H4 (cell line): ENCODE data around the gene SYNJ2.

GRCh38 chr6:157434552-157435063 lies 53.6 kb downstream of the ZDHHC14 start:
- RAMPAGE, long total RNA = no peak

DNA sequence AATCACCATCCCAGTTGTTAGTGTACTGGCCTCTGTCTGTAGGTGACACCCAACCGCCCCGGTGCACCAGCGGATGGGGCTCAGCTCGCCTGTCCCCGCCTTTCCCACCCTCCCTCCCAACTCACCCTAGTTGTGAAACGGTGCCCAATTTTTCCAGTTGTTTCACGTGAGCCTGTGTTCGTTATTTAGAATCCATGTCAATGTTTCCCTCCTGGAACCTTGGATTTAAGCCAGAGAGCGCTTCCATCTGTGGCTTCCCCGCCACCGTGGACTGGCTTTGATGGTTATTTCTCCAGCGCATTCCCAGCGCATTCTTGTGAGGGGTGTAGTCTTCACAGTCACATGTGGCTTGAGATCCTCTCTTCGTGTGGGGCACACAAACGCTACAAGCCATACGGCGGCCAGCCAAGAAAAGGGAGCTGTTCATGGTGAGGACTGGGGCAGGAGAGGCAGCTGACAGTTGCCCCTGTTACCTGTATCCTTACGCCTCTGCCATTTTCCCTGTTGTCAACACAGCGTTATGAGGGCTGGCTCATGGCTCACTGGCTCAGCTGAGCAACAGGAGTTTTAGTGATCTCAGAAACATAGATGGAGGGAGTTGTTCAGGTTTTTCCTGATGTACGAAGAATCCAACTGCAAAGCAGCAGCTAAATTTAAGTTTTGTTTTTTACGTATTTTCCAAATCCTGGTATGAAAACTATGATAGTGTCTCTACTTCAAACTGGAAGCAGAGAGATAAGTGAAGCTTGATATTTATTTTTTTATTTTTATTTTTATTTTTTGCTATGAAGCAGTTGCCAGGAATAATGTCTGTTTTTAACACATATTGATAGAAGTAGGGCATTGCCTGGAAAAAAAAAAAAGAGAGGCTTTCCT lies 137.8 kb downstream of the ZDHHC14 start:
- RAMPAGE, long total RNA = no peak

DNA sequence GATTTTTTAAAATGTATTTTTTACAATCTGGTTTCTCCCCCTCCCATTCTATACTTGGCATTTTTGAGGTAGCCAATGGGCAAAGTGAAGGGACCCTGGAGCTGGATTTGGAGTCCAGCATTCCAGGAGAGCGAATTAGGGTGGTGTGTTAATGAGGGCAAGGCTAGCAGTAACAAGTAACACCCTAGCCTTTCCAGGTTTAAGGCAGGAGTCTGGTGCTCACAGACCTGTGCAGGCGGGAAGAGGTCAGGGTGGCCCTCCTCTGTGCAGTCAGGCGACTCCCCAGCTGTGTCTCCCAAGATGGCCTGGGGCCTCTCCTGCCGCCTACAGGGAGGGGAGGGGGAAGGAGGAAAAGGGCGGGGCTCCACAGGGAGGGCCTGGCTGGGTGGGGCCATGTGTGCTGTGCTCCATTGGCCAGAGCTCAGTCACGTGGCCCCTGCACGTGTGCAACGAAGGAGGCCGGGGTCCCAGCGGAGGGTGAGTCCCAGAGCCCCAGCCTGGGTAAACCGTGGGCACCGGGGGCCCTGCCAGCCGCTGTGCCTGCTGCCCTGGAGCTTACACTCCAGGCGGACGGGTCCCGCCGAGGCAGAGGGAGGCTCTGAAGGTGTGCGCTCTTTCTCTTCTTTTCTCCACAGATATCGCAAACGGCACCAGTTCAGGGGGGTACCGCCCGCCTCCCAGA lies 211.5 kb downstream of the ZDHHC14 start:
- RAMPAGE, long total RNA = no peak

DNA sequence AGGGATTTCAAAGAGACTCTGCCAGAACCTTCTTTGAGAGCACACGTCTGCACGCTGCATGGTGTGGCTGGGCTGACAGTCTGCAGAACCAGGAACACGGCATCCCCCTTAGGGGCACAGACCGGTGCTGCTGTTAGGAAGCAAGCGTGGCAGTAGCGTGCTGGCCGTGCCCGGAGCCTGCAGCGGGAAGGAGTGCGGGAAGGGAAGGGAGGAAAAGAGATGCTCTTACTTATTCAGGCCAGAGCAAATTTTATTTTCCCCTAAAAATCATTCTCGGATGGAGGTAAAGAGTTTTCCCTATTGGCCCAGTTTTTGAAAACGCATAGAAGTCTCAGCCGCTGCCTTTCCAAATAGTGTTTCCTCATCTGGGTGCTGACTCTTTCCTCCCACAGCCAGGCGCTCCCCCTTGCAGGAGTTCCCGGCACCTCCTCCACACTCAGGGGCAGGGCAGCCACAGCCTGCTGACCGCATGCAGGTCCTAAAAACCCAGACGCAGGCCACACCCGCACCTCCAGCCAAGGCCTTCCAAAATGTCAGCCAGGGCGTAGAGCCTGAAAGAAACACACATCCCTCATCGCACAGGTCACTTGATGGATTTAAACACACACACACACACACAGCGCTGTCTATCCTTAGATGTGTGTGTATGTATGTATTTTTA lies 187.3 kb upstream of the SNX9 start:
- RAMPAGE, long total RNA = no peak

DNA sequence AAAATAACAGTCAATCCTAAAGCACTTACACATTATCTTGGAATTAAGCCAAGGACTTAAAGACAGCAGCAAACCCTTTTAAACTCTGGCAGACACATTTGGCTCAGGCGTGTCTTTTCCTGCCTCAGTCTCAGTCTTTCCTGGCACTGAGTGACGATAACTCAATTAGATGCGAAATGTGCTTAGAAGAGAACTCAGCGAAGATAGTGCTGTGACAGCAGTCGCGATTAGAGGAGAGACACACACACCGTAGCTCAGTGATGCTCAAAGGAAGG lies 103.7 kb upstream of the SNX9 start:
- RAMPAGE, long total RNA = no peak

- RAMPAGE, long total RNA = no peak
These were observed 66.2 kb upstream of the SNX9 start for GRCh38 chr6:157756648-157757382.

DNA sequence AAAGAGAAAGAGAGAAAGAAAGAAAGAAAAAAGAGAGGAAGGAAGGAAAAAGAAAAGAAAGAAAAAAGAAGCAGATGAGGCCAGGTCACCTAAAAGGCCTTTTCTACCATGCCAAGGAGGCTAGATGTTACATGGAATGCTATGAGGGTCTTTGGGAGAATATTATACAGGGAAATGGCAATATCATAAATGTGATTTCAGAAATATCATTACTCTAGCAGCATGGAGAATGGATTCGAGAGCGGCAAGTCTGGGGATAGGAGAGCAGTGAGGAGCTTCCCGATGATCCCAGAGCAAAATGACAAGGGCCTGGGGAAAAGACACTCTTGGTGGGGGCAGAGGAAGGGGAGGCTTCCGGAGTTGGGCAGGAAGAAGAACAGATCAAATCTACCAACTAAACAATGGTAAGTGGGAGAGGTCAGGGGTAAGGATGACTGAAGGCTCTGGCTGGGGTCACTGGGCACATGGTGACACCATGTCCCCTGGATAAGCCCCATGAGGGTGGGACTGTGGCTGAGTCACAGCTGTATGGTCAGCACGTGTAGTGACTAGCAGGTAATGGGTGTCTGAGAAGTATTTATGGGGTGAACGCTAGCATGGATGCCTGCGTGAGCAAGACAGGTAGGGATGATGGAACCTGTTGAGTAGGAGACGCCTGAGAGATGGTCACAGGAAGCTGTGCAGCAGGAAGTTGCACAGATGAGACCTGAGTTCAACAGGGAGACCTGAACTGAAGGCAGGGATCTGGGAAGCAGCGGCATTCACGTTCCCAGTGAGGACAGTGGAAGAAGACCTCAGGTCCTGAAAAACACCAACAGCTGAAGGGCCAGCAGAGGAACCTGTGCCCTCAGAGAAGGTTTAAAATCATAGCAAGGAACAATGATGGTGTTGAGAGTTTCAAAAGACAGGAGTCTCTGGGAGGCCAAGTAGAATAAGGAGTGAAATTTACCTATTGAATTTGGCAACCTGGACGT lies 64.5 kb upstream of the SNX9 start:
- RAMPAGE, long total RNA = no peak

- RAMPAGE, long total RNA = no peak
These were observed 54.0 kb upstream of the SNX9 start for GRCh38 chr6:157768988-157769525.

GRCh38 chr6:157829897-157830750 lies 7.1 kb downstream of the SNX9 start:
- RAMPAGE, long total RNA = no peak

- RAMPAGE, long total RNA = no peak
These were observed 54.8 kb downstream of the SNX9 start for GRCh38 chr6:157877516-157878601.

DNA sequence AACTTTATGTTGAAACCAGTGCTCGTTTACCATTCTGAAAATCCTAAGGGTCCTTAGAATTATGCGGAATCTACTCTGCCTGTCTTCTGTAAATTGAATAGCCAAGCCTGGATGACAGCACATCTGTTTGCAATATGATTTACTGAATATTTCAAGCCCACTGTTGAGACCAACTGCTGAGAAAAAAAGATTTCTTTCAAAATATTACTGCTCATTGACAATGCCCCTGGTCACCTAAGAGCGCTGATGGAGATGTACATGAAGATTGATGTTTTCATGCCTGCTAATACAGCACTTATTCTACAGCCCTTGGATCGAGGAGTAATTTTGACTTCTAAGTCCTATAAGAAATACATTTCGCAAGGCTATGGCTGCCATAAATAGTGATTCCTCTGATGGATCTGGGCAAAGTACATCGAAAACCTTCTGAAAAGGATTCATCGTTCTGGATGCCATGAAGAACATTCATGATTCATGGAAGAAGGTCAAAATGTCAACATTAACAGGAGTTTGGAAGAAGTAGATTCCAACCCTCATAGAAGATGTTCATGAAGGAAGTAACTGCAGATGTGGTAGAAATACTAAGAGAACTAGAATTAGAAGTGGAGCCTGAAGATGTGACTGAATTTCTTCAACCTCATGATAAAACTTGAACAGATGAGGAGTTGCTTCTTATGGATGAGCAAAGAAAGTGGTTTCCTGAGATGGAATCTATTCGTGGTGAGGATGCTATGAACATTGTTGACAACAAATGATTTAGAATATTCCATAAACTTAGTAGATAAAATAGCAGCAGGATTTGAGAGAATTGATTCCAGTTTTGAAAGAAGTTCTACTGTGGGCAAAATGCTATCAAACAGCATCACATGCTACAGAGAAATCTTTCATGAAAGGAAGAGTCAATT lies 59.3 kb downstream of the SNX9 start:
- RAMPAGE, long total RNA = no peak

GRCh38 chr6:157889727-157890397 lies 66.8 kb downstream of the SNX9 start:
- RAMPAGE, long total RNA = no peak

- RAMPAGE, long total RNA = no peak
These were observed 28.0 kb upstream of the SYNJ2 start for GRCh38 chr6:157953730-157954073.

- RAMPAGE, long total RNA = no peak
These were observed 27.2 kb upstream of the SYNJ2 start for GRCh38 chr6:157954074-157955331.

GRCh38 chr6:157981311-157982168 lies at the start of gene SYNJ2:
Gene SYNJ2 (plus strand): TSS chr6:157981863.
- RAMPAGE, long total RNA = no peak

DNA sequence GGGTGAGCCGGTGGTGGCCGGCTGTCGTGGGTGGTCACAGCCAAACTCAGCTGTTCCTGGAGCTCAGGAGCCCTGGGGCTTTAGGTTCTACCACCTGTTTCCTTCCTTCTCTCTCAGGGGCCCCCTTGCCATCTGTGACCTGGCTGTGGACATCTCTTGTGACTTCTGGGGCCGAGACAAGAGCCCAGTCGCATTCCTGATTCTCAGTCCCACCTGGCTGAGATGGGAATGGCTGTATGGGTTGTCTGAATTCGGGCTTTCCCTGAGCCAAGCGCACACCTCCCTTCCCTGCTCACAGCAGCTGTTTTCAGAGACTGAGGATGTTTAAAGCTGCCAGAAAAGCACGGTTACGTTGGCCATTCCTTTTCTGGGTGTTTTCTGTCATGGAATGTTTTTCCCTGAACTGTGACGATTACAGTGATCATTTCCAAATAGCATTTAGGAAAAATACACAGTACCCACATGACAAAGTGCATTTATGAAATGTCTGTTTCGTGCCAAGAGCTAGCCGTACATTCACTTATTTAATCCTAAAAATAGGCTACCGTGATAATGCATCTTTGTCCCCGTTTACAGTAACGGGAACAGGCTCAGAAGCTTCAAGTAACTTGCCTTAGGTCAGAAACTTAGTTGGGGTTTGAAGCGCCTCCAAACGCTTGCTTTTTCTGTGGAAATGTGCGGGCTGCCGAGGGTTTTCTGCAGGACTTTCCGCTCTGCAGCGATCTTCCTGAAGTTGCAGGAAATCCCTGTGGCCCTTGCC lies 36.7 kb downstream of the SYNJ2 start:
- RAMPAGE, long total RNA = no peak

DNA sequence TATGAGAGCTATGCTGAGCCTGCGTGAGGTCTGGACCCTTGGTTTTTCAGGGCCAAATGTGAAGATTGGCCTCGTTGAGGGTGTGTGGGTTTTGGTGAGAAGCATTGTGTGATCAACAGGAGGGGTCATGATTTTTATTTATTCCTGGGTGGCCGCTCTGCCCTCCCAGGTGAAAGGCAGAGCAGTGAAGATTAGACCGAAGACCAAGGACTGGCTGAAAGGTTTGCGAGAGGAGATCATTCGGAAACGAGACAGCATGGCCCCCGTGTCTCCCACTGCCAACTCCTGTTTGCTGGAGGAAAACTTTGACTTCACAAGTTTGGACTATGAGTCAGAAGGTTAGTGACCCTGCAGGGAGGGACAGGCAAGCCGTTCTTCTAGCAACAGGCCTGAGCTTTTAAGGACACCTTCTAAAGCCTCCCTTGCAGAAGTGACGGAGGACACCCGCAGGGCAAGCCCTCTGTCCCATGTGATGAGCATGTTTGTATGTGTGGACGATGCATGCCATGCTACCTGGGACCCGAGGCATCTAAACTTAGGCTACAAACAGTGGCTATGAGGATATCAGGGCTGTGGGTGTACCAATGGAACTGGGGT lies 84.7 kb downstream of the SERAC1 start:
- RAMPAGE, long total RNA = no peak

- RAMPAGE, long total RNA = no peak
These were observed 71.5 kb downstream of the SERAC1 start for GRCh38 chr6:158096386-158097062.

DNA sequence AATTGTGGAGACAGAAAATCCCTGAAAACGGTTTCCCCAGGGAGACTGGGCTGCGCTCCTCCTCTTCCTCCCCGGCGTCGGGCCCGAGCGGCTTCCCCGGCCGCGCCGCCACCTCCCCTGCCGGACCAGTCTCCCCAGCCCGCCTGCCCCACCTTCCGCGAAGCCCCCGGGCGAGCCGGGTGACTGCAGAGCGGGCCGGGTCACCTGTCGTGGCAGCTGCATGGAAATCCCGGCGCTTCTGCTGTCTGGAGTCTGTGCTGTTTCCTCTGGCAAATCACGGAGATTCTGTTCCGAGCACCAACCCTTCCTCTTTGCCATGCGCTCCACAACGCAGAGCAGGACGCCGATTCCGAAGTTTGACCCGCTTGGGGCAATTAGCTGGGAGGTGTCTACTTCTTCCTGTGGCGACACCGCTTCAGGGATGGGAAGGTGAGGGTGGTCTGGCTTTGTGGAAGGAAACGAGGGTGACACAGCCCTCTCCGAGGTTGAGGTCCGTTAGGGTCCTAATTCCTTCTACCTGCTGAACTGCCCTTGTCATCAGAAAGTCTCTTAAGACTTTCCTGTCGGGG lies 64.6 kb downstream of the GTF2H5 start:
- RAMPAGE, long total RNA = no peak

GRCh38 chr6:158279490-158280199 lies 32.6 kb upstream of the TULP4 start:
- RAMPAGE, long total RNA = no peak